Helper T cell (primary cell): ENCODE measurements around a stretch of chr16.

- PRO-cap, 2 experiments = no peak in any of the 2 experiments
These were observed 1.8 kb downstream of the ZFHX3 start for GRCh38 chr16:73046096-73046615.

- PRO-cap, 2 experiments = no peak in any of the 2 experiments
These were observed 612 bp downstream of the ZFHX3 start for GRCh38 chr16:73047149-73047882.

DNA sequence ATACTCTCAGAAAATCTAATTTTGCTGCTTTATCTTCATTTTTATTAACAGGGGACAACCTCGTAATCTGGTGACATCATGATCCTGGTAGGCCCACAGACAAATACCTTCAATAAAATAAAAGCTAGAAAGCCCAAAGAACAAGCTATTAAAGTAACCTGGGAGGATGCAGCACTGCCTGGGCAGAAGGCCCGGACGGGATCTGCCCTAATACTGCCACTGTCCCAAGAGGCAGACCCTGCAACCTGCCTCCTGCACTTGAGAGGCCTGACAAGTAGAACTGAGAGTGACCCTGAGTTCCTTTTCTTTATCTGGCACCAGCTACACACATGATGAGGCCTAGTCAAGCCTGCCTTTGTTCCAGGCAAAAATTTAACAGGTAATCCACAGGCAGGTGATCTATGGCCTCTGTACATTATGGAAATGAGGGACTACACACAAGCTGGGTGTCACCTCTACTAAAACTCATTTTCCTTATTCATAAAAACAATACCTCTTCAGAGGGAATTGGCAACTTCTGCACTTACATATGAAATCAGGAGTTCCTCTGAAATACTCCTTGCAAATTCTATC, 2.2 kb upstream of the ZFHX3 start:
- PRO-cap, 2 experiments = no peak in any of the 2 experiments

GRCh38 chr16:73053115-73054101, 5.5 kb upstream of the ZFHX3 start:
- PRO-cap, 2 experiments = no peak in any of the 2 experiments

DNA sequence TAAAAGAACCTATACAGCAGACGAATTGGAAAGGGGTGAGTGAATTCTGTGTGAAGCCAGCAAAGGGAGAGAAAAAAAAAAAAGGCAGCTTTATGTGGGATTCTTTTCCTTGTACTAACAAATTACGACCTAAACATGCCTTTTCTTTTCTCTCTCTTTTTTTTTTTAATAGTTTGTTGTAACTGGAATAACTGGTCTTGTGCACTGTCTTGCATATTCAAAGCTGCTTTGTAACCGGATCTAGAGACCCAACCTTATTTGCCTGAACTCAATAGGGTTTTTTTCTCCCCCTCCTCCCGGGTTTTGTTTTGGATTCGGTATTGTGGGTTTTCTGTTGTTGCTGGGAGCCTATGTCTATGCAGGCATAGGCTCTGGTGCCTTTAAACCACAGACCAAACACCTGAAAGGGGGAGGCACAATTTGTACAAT, 7.1 kb upstream of the ZFHX3 start:
- PRO-cap, 2 experiments = no peak in any of the 2 experiments

DNA sequence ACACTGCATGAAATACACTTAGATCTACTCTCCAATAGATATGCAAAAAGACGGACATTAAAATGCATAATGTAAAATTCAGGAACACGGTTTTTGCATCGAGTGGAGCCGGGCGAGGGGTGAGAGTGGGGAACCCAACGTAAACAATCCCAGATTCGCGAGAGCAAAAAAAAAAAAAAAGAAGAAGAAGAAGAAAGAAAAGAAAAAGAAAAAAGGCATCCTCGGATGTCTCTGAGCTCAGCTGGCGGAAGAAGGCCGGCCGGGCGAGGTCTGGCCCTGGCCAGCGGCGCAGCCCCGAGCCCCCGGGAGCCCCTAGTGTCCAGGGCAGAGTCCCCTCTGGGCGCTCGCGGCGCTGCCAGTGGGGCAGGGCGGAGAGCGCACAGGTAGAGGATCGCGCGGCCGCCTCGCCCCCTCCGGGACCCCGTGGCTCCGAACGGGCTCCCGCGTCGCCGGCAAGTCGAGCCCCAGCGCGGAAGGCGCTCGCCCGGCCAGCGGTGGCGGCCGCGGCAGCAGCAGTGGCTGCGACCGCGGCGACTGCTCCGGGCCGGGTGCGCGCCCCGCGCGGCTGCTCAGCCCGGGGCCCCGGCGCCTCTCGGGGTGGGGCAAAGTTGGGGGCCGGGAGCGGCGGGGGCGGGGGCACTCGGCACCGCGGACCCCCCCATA, 9.6 kb upstream of the ZFHX3 start:
- PRO-cap, 2 experiments = no peak in any of the 2 experiments

- PRO-cap, 2 experiments = no peak in any of the 2 experiments
These were observed 15.1 kb upstream of the ZFHX3 start for GRCh38 chr16:73062879-73063649.

DNA sequence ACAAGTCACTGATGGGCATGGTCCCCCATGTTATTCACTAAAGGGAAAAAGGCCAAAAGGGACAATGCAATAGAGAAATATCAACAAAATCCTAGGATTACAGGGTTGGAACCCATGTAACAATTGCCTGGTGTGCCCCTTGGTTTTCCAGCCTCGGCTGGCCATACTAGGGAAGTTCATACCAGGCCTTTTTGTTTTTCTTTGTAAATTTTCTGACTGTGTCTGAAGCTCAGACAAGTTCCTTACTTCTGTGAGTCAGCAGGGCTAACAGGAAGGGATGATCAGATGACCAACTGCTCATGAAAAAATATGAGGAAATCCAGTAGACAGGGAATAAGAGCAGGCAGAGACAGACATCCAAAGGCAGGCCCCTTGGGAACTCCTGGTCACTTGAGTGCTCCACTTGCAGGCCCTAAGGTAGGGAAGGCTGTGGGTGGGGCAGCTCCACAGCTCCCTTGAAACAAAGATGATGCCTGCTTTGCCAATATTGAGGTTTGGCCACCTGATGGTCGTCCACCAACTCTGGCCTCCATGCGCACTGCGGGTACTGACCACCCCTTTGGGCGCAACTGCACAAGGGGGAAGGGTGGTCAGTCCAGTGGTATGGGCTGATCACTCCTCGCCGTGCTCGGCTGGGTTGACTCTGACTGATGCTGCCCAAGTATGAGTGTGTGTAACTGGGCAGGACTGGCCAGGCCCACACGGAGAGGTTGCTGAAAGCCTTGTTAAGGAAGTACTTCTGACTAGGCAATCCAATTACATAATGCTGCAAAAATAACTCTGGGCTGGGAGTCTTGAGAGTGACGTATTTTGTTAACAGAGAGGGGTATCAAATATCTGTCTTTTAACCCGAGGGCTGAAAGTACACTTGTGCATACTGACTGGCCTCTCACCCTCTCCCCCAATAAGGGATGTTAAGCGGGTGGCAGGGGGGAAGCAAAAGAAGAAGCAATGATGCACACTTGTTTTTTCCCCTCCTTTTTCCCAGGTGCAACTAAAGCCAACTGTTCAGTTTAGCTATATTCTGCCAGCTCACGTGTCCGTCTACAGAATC, 20.8 kb upstream of the ZFHX3 start:
- PRO-cap, 2 experiments = no peak in any of the 2 experiments

GRCh38 chr16:73082568-73082970, 34.6 kb upstream of the ZFHX3 start:
- PRO-cap, 2 experiments = no peak in any of the 2 experiments

- PRO-cap, 2 experiments = no peak in any of the 2 experiments
These were observed 45.8 kb upstream of the ZFHX3 start for GRCh38 chr16:73093736-73094042.

DNA sequence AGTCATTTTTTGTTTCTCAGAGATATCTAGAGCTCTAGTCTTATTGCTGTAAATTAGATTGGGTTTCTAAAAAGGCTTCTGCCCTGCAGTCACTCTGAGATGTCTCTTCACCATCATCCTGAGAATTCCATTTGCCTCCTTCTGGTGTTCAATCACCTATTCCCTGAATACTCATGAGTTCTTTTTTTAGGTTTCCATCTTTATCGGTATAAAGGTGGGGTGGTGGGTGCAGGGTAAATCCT, 511.3 kb upstream of the PSMD7 start:
- PRO-cap, 2 experiments = no peak in any of the 2 experiments

DNA sequence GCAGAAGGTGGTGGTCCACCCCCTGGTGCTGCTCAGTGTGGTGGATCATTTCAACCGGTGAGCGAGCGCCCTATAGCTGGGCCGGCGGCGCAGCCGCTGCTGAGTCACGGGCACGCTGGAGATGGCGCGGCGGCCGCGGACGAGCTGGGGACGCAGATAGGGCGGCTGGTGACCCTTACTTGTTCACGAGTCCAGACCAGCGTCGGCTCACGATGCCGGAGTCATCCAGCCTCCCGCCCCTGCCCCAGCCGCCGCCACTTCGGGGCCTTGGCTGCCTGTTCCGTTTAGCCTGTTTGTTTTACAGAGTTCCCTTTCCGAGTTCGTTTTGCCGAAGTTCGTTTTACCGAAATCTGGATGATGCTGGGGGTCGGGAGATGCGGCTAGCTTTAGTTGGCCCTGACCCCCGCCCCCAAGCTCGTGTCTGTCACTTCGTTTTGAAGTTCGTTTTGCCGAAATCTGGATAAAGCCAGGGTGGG, 356 bp downstream of the PSMD7 start:
- PRO-cap, 2 experiments = peak in 1 of 2 experiments; most common minus-strand start position 448 of the sequence (in 1)

GRCh38 chr16:74318637-74319506, 22.3 kb downstream of the PSMD7 start:
- PRO-cap, 2 experiments = no peak in any of the 2 experiments

DNA sequence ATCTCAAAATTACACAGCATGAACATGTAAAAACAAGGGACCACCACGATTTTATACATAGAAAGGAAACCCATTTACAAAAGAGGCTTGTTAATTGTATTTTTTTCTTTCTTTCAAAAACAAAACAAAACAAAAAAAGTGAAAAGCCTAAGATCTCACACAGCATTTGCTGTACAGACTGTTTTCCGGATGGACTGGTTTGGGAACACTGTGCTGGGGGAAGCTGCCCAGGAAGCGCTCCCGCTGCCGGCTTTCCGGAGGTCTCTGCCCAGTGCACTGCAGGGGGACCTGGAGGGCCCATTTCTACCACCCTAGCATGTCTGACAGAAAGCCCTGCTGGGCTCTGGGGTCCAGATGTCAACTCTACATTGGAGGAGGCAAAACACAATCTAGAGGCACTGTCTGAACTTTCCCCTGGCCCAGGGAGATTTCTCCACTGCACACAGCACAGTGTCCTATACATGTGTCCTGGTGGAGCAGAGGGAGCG, 26.3 kb upstream of the CLEC18B start:
- PRO-cap, 2 experiments = no peak in any of the 2 experiments

- PRO-cap, 2 experiments = no peak in any of the 2 experiments
These were observed 22.4 kb downstream of the RFWD3 start for GRCh38 chr16:74644260-74644701.

GRCh38 chr16:74709427-74710078, 8.9 kb upstream of the MLKL start:
- PRO-cap, 2 experiments = no peak in any of the 2 experiments

- PRO-cap, 2 experiments = no peak in any of the 2 experiments
These were observed 36.8 kb downstream of the FA2H start for GRCh38 chr16:74737874-74738238.

DNA sequence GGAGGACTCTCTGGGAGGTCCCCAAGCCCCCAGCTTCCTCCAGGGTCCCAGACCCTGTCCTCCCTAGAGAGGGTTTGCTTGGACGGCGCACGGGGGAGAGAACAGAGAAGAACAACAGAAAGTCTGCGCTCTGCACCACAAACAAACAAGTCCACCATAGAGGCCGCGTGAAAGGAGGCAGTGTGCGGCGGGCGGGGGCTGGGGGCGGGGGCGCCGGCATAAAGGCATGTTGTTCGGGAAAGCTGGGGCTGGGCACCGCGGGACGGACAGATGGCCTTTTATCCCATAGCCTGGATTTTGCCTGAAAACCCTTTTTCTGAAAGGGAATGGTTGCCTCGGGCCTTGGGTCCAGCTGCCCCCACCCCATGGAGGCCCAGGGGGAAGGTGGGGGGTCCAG, 26.0 kb downstream of the FA2H start:
- PRO-cap, 2 experiments = no peak in any of the 2 experiments

DNA sequence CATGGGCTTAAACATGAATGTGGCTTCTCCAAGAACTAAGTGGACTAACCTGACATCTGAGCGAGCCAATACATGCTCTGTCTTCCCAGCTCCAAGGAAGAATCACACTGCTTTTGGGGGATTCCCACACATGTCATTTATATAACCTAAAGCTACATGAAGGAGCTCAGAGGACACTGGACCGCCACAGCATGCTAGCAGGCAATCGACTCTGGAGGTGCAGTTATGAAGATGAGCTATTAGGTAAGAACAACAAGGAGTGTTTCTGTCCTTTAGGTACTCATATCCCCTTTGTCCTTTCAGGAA, 96.4 kb downstream of the WDR59 start:
- PRO-cap, 2 experiments = peak in 1 of 2 experiments; most common plus-strand start position 169 of the sequence (in 1)

GRCh38 chr16:74912163-74912523, 72.8 kb downstream of the WDR59 start:
- PRO-cap, 2 experiments = no peak in any of the 2 experiments